ENCODE data around the gene C4orf3.

- RRBS = no CpG with 5 or more reads among the region's 1 CpG
Measured at GRCh38 chr4:114491588-114491890, 107.1 kb upstream of the UGT8 start.

DNA sequence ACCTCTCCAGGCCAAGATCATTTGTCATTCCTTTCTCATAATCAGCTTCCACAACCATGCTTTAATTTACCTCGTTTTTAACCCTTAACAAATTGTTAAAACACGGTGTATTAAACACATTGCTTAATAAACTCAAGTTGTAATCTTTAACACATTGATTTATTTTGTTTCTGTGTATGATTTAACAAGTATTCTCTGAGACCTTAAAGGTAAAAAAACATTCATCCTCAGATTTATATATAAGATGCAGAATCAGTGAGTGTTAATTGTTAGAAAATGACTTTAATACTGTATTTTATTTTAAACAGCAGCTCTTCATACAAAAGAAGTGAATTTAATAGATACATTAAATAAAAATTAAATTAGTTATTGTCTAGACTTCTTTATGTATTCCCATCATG lies 289.9 kb upstream of the TRAM1L1 start:
- RRBS = no CpG with 5 or more reads among the region's 2 CpGs

DNA sequence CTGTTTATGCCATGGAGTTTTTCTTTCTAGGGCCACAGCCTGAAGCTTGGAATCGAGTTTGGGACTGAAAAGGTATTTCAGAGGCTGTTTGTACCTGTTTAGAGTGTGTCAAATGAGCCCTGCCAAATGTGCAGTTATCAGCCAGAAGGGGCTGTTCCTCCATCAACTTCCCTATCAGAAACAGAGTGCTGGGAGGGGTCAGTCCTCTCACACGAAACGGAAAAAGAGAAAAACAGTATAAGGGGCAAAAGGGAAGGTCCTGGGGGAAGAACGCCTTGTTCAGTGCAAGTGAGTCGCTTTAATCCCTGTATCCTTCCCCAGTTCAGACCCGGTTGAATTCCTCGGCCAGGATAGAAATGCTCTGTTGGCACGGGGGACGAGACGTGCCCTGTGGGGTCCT lies 199.9 kb upstream of the NDST3 start:
- RRBS = no CpG with 5 or more reads among the region's 10 CpGs

- RRBS = no CpG with 5 or more reads among the region's 3 CpGs
Measured at GRCh38 chr4:118746531-118747113, 61.4 kb downstream of the METTL14 start.

- RRBS = no CpG with 5 or more reads among the region's 13 CpGs
Measured at GRCh38 chr4:118834830-118835553, 934 bp downstream of the SEC24D start.

DNA sequence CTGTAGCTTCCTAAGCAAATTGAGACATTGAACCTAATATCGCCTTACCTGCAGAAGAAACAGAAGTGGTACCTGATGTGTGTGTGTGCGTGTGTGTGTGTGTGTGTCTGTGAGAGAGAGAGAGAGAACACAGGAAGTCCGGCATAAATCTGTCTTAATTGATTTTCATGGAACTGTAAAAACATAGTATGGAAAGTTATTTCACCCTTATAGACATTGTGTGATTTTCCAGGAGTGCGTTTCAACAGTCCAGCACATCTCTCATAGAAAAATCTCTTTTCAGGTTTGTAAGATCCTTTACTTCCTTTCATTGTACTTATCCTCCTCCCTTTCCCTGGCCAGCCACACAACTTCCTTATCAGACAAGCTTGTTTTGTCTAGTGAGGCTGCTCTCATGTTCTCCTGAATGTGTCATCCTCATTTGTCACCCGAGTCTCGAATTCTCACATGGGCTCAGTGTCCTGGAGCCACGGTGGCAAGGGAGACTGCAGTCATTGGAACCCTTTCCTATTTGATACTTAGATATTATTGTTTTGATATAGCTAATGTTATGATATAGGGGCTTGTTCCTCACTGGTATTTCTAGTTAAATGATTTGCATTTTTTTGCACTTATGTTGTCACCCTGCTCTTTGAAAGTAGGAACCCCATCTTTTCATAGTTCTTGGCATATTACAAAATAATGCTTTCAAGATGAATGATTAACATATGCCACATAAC lies 16.9 kb downstream of the SYNPO2 start:
- RRBS = no CpG with 5 or more reads among the region's 7 CpGs

- RRBS = no CpG with 5 or more reads among the region's 13 CpGs
Measured at GRCh38 chr4:118938823-118939927, 50.5 kb downstream of the SYNPO2 start.

DNA sequence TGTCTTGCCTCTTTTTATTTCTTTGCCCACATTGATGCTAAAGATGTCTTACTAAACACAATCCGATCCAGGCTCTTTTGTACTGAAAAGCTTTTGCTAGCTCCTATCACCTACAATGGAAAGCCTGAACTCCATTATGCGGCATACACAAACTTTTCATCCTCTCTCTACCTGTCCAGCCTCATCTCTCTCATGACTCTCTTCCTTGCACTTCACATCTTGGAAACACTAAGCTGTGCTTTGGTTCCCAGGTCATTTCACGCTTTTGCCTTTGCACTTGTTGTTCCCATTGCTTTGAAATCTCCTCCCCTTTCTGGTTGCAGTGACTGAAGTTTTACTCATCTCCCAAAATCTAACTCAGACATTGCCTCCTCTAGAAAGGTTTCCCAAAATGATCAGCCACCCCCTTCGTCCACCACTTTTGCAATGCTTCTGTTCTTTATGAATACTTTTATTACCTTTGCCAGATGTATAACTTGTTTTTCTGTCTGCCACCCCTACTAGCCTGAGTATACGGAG lies 107.3 kb downstream of the SYNPO2 start:
- RRBS = no CpG with 5 or more reads among the region's 5 CpGs

GRCh38 chr4:119027790-119028200 lies 107.8 kb upstream of the MYOZ2 start:
- RRBS = no CpG with 5 or more reads among the region's 1 CpG

DNA sequence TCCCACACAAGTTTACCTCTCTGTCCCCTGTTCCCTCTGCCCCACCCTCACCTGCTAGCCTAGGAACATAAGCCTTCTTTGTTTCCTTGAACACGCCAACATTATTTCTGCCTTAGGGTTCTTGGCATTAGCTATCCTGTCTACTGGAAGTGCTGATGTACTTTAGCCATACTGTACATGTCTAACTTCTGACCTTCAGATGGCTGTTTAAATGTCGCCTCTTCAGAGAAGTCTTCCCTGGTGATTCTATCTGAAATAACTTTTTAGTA lies 28.3 kb upstream of the USP53 start:
- RRBS = no CpG with 5 or more reads among the region's 2 CpGs

- RRBS = no CpG with 5 or more reads among the region's 6 CpGs
Measured at GRCh38 chr4:119271173-119272180, 29.0 kb downstream of the C4orf3 start.

DNA sequence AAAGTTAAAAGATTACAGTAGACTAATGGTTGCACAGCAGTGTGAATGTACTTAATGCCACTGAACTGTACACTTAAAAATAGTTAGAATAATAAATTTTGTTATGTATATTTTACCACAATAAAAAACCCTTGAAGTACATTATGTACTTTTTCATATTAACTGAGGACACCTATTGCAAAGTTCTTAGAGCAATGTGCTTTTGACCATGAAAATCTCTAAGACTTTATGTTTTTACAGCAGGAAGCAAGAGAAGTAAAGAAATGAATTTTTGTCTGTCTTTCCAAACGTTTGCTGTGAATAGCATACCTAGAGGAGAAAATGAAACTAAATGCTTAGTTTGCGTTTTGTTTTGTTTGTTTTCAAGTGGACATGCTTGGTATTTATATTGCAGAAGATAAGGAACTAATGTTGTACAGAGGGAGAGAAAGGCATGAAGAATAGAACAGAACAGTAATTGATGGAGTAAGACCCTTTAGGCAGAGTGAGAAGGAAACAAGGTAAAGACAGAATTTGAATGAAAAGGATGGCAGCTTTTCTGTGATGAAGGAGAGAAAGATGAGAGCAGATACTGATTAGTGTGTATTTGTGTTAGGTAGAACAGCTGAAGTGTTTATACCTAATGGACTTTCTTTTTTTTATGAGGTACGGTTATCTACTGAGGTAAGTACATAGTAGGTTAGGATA lies 15.6 kb downstream of the C4orf3 start:
- RRBS = no CpG with 5 or more reads among the region's 3 CpGs

DNA sequence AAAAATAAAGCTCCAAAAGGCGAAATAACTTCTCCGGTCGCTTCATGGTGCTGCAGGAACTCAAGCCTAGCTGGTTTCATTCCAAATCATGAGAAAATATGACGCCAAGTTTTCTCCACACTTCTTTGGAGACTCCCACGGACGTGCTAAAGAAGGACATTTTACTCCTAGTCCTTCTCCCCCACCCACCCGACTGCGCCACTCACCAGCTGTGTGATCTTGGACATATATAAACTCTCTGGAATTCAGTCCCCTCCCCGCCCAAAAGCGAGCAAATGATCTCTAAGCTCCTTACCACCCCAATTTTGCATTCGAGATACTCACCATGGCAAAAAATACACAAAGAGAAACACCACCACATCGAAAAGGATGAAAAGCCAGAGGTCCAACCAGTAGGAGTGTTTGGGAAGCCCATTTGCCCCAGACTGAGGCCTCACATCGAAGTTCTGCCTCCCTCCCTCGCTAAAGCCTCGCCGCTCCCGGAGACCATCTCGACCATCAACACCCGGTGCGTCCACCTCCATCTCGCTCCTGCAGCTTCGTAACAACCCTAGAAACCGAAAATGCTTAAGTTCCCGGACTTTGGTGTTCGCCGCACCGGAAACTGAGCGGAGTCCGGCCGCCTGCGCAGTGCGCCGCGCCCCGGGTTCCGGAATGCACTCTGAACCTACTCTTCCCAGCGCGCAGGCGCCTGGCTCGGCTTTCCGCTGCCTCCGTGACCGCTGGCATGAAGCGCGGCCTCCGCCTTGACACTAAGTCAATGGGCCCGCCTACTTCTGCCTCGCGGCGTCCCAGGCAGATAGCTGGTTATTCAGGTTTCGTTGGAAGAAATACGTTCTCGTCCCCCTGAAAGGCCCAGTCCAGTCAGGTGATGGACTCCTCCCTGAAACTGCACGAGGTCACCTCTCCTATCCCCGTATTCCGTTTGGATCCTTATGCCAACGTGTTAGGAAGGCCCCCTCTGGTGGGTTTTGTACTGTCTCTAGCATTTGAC lies at the start of gene C4orf3:
TSS of gene C4orf3 (minus strand) at position 634 of the 994 bp plus-strand sequence.
- RRBS = 3% methylated on average over 6 of the region's 57 CpGs

DNA sequence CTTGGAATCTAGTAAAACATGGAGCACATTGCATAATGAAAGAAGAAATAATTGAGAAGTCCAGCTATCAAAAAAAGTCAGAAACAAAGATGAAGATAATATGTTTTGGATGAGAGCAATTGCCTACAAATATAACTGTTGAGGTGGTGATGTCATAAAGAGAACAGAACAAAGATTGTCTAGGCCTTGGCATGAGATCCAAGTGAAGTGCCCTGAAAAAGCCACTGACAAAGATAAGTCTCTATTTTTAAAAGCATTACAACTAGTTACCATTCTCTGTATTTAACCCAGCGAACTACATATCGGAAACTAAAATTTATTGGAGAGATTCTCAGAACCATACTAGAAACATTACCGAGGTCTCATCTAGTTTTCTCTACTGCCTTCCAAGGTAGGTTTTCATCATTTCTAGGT lies 127.4 kb downstream of the MAD2L1 start:
- RRBS = no CpG with 5 or more reads among the region's 3 CpGs

DNA sequence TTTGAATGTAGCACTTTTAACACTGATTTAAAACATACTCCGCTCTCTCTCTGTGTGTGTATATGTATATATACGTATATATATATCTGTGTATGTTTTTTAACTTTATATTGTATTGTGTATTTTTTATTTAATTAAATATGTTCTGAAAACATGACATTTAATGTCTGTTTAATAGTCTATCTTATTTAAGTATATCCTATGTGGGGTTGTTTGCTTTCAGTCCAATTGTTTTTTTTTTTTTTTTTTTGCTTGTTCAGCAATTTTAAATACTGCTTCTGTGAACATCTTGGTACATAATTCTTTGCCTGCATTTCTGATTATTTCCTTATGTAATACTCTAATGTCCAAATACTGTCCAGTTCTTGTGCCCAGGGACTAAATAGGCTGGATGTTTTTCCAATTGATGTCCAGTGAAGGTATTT lies 45.1 kb upstream of the MAD2L1 start:
- RRBS = no CpG with 5 or more reads among the region's 2 CpGs

DNA sequence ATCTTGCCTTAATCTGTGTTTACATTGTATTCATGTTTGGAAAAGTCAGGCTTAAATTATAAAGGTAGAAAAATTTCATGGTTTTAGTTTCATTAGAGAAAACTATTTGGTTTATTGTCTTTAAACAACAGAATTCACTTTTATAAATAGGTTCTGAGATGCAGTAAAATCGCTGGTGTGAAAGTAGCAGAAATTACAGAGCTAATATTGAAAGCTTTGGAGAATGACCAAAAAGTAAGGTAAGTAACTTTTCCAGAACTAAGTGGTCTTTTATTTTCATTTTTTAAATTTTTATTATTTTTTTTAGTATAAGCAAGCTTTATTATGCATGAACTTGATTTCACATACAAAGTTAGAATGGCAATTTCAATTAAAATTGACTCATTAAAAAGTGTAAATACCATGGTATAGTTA lies 10.3 kb downstream of the EXOSC9 start:
- RRBS = no CpG with 5 or more reads among the region's 1 CpG

DNA sequence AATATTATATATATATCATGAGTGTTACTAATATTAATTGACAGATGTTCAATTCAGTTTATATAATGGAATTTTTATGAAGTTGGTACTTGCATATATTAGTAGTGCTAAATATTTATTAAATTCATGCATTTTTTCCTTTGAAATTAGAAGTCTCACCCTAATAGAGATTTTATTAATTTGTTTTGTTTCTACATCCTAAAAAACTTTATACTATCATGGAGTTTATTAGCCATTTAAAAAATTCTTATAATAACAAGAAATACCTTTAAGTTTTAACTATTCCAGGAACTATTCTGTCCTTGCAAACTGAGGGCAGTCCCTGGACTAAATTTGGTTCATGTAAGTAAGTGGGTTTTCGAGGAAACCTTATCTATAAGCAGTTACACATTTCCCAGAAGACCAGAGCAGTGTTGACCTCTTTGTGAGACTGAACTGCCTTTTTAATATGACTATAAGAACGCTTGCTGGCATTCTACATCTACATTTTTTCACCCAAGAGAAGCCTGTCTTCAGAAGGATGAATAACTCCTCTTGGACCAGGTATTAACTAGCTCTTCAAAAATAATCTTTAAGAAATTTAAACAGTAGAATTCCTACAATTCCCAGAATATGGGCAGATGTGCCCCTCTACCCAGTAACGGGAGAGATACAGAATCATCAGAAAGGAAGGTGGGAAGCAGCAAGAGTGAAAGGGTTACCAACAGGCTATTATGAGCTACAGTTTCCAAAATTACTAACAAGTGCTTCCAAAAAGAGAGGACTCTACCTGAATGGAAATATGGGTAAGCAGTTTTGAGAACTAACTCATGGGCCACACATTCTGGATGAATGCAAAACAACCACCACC lies 17.1 kb downstream of the BBS12 start:
- RRBS = no CpG with 5 or more reads among the region's 3 CpGs

GRCh38 chr4:123418247-123419010 lies 21.8 kb downstream of the SPRY1 start:
- RRBS = no CpG with 5 or more reads among the region's 3 CpGs

DNA sequence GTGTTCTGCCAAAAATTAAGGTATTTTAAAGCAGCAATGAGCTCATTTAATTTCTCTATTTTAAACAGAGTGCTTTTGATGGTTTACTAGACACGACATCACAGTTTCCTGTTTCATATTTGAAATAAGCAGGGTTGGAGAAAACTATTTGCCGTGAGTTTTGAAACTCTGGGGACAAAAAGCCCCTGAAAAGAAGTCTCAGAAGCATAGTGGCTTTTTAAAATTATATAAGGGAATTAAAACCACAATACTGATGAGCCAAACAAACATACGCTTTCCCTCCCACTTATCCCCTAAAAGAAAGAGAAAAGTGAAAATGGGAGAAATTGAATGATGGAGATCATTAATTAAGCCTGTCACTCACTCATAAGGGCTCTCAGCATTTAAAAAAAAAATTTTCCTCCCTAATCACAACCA lies 25.6 kb downstream of the SPRY1 start:
- RRBS = no CpG with 5 or more reads among the region's 3 CpGs

All from epithelial cell of esophagus (primary cell).